Metastatic Lung Carcinoma in the Adrenal Gland (tissue), 1 donor: ENCODE data around the genes CCDC167 and DAAM2.

DNA sequence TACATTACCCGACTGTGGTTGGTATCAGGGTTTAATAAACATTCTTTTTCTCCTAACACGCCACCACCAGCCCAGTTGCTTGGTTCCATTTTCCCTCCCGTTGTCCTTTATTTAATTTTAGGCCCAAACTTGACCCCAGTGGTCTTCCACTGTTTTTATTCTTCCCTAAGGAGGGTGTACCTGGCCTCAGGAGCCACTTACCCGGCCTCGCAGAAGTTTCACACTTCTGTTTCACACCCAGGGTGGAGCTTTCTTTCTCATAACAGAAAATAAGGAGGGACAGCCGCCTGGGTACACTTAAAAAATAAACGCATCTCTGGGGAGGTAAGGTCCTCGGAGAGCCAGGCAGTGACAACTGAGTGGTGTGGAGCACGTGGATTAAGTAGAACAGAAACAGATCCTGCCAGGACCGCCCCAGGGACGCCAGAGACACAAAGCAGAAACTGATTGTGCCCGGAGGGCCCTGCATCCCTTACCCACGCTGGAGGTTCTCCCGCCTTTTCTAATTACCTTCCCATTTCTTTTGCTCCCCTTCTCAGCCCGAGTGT is 33.0 kb upstream of the PIM1 start:
- PRO-cap: no peak

- PRO-cap: no peak
Measured at GRCh38 chr6:37169940-37170065, 149 bp upstream of the PIM1 start.

DNA sequence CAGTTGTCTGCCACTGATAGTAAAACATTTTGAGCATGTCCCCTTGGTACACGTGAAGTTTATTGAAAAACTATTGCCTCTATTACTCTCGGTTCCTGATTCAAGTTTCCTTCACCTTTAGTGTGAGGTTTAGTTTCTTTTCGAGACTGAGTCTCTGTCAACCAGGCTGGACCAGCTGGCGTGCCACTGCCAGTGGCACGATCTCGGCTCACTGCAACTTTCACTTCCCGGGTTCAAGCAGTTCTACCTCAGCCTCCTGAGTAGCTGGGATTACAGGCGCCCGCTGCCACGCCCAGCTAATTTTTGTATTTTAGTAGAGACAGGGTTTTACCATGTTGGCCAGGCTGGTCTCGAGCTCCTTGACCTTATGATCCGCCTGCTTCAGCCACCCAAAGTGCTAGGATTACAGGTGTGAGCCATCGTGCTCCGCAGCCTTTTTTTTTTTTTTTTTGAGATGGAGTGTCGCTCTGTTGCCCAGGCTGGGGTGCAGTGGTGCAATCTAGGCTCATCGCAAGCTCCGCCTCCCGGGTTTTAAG is 6.0 kb downstream of the PIM1 start:
- PRO-cap: no peak

DNA sequence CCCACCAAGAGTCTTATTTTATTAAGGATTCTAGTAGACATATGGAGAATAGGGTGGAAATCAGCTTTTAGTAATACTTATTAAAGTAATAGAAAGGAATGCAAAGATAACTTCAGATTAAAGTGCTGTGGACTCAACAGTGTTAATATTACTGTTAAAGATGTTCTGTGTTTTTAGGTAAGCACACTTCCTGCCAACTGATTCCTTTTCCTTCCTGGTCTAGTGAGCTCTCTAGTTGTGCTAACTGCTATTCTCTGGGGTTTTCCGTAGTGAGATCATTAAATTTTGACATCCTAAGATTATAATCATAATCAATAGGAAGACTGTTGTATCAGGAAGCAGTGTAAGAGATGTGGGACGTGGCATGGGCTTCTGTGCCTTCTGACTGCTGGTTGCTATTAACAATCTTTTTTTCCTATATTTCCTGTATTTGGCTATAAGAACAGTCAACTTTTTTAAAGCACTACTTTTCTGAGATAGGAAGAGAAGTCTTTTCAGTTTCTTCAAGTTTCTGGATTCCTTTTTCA is 1.3 kb upstream of the TMEM217 start:
- PRO-cap: no peak

- PRO-cap: bidirectional peak, plus-strand start at chr6:37499998, minus-strand start at chr6:37499857
Measured at GRCh38 chr6:37499311-37500443, at the start of gene CCDC167. Gene CCDC167 (minus strand): TSS chr6:37499893.

- PRO-cap: no peak
Measured at GRCh38 chr6:37565399-37566036, 65.8 kb upstream of the CCDC167 start.

DNA sequence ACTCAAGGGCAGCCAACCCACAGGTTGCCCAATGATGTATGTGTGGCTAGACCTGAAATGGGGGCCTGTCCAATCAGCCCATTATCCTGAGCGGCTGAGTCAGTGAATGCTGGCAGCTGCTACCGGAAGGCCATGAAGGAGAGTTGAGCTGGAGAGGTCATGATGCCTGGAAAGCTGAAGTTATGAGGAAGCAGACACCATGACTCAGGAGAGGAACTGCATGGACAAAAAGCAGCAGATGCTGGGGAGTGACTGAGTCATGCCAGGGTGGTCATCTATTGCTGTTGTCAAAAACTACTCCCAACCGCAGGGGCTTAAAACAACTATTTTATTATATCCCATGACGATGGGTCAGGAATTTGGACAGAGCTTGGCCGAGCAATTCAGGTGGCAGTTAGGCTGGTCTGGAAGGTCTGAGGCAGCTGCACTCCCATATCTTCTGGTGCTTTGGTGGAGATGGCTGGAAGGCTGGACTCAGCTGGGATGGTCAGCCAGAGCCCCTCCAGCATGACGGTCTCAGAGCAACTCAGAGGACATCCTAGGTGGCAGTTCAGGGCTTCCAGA is 67.2 kb downstream of the MDGA1 start:
- PRO-cap: no peak

- PRO-cap: no peak
Measured at GRCh38 chr6:37698677-37698926, 919 bp upstream of the MDGA1 start.

DNA sequence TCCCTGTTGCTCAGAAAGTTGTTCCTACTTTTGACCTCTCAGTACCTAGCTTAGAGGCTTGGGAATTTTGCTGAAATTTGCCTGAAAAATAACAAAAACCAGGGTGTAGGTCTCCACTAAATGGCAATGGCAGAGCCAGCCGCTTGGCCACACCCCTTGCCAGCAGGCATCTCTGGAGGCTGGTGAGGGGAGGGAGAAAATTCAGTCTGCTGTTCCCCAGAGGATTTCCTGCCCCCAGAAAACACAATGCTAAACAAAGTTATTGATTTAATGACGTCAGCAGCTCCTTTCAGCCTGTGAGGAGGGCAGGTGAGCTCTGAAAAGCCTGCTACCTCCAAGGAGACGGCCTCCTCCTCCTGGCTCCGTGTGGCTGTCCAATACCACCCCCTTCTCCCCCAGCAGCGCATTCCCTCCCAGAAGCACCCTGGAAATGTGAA is 393.0 kb downstream of the ZFAND3 start:
- PRO-cap: no peak

DNA sequence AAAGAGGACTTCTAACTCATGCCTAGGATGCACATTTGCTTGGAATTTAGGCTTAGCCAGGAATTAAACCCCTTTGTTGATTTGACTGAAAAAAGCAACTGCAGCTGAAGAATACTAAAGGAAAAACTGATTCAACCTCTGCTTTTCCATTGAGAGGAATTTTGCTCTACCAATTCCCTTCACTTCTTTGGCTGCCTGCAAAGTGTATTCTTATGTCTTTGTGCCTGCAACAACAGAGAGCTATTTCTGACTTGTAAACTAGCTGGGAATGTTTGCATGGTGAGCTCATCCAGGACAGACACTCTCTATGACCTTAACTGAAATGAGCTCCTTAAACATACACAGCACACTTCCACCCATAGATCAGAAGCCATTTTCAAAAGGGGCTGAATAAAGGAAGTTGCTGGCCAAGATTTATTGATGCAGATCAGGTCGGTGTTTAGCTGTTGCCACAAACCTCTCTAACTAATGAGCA is 377.8 kb downstream of the BTBD9 start:
- PRO-cap: no peak

DNA sequence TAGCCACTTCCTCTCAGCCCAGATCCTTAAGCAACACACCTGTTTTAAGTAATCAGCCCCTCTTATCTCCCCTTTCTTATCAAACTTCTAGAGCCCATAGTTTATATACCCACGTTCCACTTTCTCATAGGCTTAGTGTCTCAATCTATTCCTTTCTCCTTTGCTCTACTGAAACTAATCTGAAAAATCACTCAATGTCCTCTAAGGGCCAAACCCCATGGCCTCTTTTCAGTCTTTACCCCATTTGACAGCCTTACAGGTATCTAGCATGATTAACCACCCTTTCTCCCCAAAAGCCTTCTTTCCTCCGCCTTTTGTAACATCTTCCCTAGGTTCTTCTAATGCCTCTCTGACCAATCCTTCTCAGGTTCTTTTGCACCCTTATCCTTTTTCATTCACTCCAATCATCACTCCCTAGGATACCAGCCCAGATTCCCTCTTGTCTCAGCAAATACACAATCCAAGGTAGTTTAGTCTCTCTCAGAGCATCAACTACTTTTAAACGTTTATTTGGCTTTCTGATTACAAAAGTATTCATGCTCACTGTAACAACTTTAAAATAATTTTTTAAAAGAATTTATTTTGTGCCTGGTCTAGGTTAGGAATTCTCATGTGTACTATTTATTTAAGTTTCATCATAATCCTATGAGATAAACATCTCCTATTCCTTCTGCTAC is 239.4 kb downstream of the BTBD9 start:
- PRO-cap: no peak

DNA sequence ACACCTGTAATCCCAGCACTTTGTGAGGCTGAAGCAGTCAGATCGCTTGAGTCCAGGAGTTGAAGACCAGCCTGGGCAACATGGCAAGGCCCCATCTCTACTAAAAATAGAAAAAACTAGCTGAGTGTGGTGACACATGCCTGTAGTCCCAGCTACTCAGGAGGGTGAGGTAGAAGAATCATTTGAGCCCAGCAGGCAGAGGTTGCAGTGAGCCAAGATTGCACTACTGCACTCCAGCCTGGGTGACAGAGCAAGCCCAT is 68.1 kb downstream of the BTBD9 start:
- PRO-cap: no peak

DNA sequence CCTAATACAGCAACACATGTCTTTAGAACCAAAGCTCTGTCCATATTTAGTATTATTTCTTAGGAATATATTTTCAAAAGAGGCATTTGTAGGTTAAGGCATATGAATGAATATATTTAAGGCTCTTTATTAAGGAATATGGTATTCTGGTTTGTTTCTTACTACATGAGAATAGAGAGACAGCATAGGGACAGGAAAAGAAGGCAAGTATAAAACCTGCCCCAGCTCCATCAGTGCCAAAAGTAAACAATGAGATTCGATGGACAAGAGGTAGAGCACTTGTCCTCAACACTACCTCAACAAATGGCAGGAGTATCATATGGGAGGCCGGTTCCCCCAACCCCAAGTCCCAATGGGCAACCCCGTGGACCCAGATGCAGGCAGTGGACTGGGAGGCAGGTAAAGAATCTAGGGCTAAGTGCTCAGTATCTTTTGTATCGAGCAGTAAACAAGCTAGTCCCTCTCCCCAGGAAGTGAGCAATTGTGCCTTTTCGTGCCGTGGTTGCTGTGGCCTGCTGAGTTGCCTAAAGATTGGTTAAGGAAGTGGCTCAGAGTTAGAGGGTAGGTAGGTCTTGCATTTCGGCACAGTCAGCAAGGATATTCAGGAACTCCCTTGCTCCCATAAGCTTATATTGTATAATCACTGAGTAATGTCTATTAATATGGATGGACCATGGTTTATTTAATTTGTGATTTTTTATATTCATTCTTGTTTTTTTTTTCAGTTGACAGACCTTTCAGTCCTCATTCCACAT is 1.4 kb upstream of the DNAH8 start:
- PRO-cap: no peak

- PRO-cap: no peak
Measured at GRCh38 chr6:38775224-38775765, 60.2 kb downstream of the DNAH8 start.

GRCh38 chr6:39377564-39377920 is 55.0 kb upstream of the KCNK16 start:
- PRO-cap: no peak

DNA sequence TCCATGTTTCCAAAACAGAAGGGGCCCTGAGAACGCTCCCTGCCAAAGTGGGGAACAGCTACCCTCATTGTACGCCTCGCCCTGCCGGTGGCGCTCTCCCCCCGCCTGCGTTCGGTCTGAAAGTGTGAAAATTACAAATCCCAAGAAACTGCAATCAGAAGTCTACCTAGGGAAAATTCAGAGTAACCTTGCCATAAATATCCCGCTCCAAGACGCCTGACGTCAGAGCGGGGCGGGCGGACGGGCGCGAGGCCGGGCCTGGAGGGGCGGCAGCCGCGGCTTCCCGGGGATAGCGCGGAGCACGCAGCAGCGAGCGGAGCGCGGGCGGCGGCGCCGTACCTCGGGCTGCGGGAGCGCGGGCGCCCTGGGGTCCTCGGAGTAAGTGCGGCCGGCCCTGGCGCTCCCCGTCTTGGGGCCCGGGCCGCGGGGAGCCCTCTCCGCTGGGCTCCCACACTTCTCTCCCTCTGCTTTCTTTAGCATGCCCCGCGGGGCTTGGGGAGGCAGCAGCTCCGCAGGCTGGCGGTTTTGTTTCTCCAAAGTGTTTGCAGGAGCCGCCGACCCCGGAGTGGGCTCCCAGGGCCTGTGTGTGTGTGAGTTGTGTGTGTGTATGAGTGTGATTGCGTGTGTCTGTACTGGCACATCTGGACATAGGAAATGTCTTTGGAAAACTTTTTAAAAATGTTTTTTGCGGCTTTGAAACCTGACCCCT is at the start of gene DAAM2:
DAAM2 (plus strand) TSS at position 289 of the 709 bp plus-strand sequence.
- PRO-cap: unidirectional peak, plus-strand start at position 225 of the sequence; unidirectional peak, plus-strand start at position 309 of the sequence

GRCh38 chr6:39820768-39821392 is 28.7 kb downstream of the DAAM2 start:
- PRO-cap: no peak

DNA sequence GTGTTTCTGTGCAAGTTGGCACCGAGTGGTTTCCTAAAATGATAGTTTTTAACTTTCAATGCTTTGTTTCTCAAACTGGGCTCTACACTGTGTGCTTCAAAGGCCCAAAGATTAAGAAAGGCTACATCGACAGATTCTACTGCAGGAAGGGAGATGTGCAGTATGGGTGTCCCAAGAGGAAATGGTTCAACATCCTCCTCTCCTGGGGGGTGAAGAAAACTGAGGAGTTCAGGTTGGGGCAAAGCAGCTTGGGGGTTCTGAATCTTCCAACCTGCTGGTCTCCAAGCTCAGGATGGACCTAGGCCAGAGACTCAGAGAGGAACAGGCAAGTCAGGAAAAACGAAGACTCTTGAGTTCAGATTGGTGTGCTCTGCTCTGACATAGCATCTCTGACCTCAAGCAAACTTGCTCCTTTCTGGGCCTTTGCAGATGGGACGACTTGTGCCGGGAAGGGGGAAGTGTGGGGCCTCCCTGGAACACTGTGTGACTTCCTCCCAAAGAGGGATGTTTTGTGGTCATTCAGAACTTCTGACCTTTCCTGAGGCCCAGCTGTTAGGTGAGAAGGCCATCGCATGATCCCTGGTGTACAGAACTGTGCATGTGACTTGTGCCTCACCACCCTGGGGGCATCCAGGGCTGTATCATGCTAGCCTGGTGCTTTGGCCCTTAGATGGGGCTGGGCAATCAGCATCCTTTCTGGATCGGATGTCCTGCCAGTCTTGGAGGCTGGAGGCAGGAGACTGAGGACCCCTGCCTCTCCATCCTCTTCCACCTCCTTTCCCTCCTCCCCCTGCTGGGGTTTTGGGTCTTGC is 31.1 kb downstream of the DAAM2 start:
- PRO-cap: unidirectional peak, minus-strand start at position 313 of the sequence

GRCh38 chr6:39938223-39938693 is 4.0 kb upstream of the MOCS1 start:
- PRO-cap: no peak

GRCh38 chr6:39961042-39961690 is 26.9 kb upstream of the MOCS1 start:
- PRO-cap: no peak